Peyer's patch (tissue), 4 donors: ENCODE measurements around a stretch of chr3.

- PRO-cap: no peak
- RAMPAGE, long total RNA, 4 experiments: no peak in any of the 4 experiments
These were observed 96.1 kb upstream of the PLCL2 start for GRCh38 chr3:16788662-16788976.

DNA sequence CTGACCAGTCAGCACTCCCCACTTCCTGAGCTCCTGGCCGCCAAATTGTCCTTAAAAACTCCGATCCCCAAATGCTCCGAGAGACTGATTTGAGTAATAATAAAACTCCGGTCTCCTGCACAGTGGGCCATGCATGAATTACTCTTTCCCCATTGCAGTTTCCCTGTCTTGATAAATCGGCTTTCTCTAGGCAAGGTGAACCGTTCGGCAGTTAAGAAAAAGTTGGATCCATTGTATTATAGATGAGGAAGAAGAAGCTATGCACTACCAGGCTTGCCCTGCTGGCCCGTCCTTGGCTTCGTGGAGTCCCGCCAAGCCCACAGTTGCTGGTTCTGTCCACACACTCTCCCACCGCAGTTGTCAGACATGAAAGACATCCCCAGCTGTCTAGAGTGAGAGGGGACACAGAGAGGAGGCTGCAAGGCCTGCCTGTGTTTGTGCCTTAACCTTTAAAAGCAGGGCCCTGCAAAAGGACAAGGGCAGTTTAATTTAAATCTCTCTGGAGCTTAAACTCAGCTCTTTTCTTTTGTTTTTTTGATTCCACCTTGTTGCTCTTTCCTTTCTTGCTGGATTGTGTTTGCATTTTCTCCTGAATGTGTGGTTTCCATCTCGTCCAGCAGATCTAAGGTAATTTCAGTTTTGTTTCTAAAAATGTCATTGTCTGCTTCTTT is 47.2 kb upstream of the PLCL2 start:
- PRO-cap: no peak
- RAMPAGE, long total RNA, 4 experiments: no peak in any of the 4 experiments

- PRO-cap: no peak
- RAMPAGE, long total RNA, 4 experiments: no peak in any of the 4 experiments
These were observed 44.9 kb upstream of the PLCL2 start for GRCh38 chr3:16839897-16840146.

DNA sequence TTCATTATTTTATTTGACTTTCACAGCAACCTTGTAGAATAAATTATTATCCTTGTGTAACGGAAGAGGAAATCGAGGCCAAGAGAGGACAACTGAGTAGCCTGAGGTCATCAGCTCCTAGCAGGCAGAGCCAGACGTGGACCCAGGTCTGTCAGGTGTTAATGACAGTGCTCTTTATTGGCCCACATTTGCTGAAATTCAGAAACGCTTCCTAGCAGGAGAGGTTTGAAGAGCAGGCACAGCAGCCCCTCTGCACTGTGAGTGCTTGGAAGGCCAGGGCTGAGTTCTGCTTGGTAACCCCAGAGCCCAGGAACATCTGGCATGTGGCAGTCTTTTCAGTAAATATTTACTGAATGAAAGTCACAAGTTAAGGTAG is 102.3 kb downstream of the PLCL2 start:
- PRO-cap: no peak
- RAMPAGE, long total RNA, 4 experiments: no peak in any of the 4 experiments

DNA sequence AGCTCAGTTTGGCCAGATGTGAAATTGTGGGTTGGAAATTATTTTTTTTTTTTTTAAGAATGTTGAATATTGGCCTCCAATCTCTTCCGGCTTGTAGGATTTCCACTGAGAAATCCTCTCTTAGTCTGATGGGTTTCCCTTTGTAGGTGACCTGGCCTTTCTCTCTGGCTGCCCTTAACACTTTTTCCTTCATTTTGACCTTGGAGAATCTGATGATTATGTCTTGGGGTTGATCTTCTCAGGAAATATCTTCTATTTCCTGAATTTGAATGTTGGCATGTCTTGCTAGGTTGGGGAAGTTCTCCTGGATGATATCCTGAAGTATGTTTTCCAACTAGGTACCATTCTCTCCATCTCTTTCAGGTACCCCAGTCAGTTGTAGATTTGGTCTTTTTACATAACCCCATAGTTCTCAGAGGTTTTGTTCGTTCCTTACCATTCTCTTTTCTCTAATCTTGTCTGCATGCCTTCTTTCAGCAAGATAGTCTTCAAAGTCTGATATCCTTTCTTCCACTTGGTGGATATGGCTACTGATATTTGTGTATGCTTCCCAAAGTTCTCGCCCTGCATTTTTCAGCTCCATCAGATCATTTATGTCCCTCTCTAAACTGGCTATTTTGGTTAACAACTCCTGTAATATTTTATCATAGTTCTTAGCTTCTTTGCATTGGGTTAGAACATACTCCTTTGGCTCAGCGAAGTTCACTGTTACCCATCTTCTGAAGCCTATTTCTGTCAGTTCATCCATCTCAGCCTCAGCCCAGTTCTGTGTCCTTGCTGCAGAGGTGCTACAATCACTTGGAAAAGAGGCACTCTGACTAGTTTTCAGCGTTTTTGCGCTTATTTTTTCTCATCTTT is 249.0 kb downstream of the TBC1D5 start:
- PRO-cap: no peak
- RAMPAGE, long total RNA, 4 experiments: start-site peak on the minus strand in 1 of 4 experiments, centred at position 641 of the sequence, 21 reads per replicate

GRCh38 chr3:17502764-17503325 is 239.6 kb downstream of the TBC1D5 start:
- PRO-cap: no peak
- RAMPAGE, long total RNA, 4 experiments: no peak in any of the 4 experiments

DNA sequence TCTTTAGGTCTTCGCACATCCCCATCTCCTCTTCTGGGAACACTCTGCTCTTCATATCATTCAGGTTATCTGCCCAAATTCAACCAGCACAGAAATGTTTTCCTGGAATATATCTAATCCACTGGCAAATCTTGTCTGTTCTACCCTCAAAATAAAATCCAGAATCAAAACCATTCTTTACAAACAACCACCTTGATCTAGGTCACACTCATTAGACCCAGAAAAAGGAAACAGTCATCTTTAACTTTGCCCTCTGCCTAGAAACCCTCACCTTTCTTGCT is 225.6 kb downstream of the TBC1D5 start:
- PRO-cap: no peak
- RAMPAGE, long total RNA, 4 experiments: no peak in any of the 4 experiments

GRCh38 chr3:17708511-17708969 is 33.9 kb downstream of the TBC1D5 start:
- PRO-cap: no peak
- RAMPAGE, long total RNA, 4 experiments: start-site peak on the minus strand in 1 of 4 experiments, at chr3:17708693-17708870 at its widest, 7 reads per replicate

DNA sequence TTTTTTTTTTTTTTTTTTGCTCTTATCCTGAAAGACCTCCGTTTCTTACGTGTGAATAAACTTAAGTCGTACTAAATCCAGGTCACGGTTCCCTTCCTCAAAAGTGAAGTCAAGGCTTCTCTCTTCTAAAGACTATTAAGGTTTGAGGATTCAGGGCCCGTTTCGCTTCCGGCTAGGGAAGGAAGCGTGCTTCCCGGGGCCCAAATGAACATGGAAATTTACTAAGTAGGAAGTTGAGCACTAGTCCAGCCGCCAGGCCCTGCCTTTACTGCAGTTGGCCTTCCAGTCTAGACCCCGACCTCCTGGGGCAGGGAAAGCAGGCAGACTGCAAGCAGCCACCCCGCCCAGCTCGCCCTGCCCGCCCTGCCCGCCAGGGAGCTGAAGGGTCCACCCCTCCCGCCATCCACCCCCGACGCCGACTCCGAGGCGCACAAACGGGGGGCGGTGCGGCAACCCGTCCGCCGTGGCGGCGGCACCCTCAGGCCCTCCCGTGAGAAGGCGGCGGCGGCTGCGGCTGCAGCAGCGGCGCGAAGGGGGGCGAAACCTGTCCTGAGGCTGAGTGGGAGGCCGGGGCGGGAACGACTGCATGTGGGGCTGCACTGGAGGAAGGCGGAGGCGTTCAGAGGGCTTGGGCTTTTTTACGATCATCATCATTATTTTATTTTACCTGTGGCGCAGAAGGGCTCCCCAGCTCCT is 469 bp downstream of the TBC1D5 start:
- PRO-cap: bidirectional peak, plus-strand start at position 297 of the sequence, minus-strand start at position 289 of the sequence
- RAMPAGE, long total RNA, 4 experiments: no peak in any of the 4 experiments

DNA sequence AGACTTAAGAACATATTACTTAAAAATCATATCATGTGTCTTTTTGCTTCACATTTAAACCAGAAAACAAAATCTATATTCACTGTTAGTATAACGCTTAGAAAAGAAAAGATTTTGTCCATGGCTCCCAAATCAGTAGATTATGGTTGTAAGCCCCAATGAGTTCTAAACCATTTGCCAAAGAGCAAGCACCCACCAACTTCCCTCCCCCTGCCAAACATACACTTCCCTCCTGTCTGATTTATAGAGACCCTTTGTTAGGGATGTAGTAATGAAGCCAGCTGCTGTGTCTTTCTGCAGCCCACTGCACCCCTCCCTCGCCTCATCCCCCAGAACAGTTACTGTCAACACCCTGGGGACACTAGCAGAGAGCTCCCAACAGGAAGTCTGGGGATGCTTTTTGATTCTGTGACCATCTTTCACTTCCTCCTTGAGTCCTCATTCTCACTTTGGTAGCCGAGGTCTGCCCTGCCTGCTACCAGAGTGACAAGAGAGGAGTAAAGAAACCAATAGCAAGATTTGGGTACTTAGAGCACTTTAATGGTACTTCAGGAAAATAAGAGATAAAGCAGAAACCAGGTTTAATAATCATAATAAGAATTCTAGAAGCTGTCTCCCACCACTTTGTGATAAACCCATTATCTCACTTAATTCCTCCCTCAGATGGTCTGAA is 201.6 kb downstream of the SATB1 start:
- PRO-cap: no peak
- RAMPAGE, long total RNA, 4 experiments: no peak in any of the 4 experiments

GRCh38 chr3:19130912-19131221 is 17.4 kb upstream of the KCNH8 start:
- PRO-cap: no peak
- RAMPAGE, long total RNA, 4 experiments: no peak in any of the 4 experiments

GRCh38 chr3:19951460-19952316 is 4.8 kb downstream of the RAB5A start:
- PRO-cap: no peak
- RAMPAGE, long total RNA, 4 experiments: start-site peak on the plus strand in 1 of 4 experiments, at chr3:19951751-19951807 at its widest, 8 reads per replicate

- PRO-cap: no peak
- RAMPAGE, long total RNA, 4 experiments: no peak in any of the 4 experiments
These were observed 1.4 kb upstream of the KAT2B start for GRCh38 chr3:20038498-20039496.

DNA sequence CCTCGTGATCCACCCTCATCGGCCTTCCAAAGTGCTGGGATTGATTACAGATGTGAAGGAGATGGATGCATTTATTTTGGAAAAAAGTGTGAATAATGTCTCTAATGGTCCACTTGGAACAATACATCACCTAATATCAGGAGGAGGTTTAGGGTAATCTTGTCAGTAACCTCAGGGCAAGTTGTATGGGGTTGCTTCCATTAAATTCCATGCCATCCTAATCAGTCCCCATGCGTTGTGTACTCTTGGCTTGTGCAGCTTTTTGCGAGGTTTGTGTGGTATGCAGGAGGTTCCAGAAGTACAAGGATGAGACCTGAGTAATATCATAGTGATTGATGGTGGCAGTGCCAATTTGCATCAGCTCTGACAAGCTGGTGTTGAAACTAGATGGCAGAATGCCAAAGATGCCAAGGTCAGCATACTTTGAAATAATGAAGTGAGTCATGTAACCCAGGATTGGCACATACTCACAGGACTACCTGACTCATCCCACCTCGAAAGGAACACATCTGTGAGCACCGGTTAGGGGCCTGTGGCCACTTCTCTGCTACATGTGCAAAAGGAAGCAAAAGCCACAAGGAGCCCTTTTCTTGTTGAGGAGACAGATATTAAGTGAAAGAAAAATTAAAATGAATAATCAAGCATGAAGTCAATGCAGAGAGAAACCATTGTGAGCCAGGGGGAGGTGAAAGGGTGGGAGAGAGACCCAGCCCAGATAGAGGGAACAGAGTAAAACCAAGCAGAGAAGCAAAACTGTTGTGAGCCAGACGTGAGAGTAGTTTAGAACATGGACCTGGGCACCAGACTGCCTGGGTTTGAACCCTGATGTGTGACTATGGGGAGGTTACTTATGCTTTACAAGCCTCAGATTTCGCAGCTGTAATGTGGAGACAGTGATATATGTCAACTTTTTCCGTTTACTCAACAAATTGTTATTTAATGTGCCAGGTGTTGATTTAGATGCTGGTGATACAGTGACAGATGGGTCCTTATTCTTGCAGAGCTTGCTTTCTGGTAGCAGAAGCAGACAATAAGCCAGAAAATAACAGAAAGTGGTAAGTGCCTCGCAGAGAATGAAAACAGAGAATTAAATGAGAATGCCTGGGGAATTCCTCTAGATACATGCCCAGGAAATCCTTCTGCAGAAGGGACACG is 14.5 kb downstream of the KAT2B start:
- PRO-cap: no peak
- RAMPAGE, long total RNA, 4 experiments: no peak in any of the 4 experiments

DNA sequence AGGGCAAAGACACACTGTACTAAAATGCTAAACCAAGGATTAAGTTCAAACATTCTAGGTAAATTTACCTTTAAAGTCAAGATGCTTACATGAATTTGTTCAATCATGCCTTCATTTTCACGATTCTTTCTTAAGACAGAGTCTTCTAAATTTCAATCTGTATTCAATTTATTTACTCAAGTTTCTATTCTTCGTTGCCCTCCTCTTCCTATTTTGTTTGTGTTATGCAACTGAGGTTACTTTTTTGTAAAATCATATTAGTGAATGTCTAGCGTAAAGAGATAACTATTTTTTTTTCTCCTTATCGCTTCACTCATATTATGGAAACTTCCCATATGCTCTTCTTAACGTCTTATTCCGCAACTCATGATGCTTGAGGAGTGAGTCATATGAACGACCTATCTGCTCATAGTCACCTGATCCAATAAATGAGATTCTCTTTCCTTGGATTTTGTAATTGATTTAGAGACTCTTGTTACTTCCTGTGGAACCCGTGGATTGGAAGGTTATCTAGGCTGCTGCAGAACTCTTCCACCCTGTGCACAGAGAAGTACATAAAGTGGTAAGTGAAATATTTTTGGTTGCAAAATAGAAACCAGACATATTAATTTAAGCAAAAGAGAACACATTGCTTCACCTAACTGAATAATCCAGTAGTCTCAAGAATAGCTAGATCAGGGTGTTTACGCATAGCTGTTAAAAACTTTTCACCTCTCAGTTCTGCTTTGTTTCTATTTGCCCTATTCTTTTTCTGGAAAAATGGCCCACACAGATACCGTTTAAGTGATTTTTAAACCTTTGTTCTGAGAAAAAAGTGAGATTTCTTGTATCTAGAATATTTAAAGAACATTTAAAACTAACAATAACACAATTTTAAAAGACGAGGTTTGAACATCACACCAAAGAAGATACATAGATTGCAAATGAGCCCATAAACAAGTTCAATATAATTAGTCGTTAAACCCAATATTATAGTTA is 719.3 kb upstream of the SGO1 start:
- PRO-cap: no peak
- RAMPAGE, long total RNA, 4 experiments: no peak in any of the 4 experiments

DNA sequence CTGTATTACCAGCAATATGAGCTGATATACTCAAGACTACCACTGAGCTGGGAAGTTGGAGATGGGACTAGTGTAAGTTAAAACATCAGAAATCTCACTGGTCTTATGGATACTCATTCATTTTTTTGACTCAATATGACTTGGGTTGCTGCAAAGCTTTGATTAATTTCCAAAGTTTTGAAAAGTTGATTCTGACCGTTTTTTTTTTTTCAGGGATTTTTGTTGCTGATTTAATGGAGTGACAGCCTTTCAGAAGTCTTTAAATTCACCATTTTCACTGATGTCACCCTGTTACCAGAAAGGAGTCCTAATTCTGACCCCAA is 708.3 kb downstream of the ZNF385D start:
- PRO-cap: no peak
- RAMPAGE, long total RNA, 4 experiments: no peak in any of the 4 experiments

- PRO-cap: no peak
- RAMPAGE, long total RNA, 4 experiments: no peak in any of the 4 experiments
These were observed 44.3 kb upstream of the ZNF385D start for GRCh38 chr3:21795209-21795740.

GRCh38 chr3:22991555-22991754 is 211.7 kb upstream of the UBE2E2 start:
- PRO-cap: no peak
- RAMPAGE, long total RNA, 4 experiments: no peak in any of the 4 experiments

DNA sequence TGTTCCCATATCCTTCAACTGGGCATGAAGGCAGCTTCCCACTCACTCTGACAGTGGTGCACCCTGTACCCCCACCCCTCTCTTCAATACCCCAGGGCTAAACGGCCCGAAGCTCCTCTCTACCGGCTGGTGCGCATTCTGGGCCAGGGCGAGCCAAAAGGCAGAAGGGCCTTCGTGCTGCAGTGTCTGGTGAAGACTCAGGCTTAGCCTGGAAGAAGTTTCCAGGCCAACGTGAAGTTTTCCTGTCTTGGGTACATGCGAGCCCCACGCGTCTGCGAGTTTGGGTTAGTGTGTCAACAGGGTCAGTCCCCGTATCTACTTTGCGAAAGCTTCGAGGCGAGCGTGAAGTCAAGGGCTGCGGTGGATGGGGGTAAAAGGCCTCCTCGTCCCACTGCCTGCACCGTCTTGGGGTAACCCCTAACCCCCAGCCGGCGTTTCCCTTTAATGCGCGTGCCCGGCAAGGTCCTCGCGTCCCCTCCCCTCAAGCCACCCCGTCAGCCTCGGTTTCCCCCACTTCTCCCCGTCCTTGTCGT is 759 bp upstream of the UBE2E2 start:
- PRO-cap: no peak
- RAMPAGE, long total RNA, 4 experiments: no peak in any of the 4 experiments

- PRO-cap: no peak
- RAMPAGE, long total RNA, 4 experiments: no peak in any of the 4 experiments
These were observed 54.7 kb downstream of the UBE2E2 start for GRCh38 chr3:23257686-23258406.